Heart (tissue), 3 donors: ENCODE data around the gene CLN6.

GRCh38 chr15:68012894-68013289 lies 41.2 kb upstream of the PIAS1 start:
- RAMPAGE, long total RNA, 2 experiments: no peak in any of the 2 experiments

DNA sequence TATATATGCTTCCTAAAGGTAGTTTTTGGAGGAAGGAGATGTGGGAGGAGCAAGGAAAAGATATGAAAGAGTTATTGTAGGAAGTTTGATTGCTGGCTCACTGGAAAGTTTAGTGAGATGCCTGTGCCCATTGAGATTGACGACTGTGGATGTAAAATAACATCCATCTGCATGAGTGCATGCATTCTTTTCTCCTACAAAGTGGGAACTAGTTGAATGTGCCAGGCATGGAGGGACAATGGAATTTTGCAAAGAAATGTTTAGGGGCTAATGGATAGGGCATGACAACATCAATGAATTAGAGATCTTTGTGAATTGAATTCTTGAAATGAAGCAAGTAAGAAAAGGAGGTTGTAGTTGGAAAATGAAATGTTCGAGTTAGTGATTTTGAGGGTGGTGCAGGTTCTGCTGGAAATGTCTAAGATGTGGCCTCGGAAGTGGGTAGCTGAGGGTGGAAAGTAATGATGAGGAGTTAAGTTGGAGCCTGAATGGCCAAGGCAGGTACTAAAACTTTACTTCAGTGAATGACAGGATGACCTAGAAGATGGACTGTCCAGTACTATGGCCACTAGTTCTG lies 16.0 kb downstream of the PIAS1 start:
- RAMPAGE, long total RNA, 2 experiments: no peak in any of the 2 experiments

DNA sequence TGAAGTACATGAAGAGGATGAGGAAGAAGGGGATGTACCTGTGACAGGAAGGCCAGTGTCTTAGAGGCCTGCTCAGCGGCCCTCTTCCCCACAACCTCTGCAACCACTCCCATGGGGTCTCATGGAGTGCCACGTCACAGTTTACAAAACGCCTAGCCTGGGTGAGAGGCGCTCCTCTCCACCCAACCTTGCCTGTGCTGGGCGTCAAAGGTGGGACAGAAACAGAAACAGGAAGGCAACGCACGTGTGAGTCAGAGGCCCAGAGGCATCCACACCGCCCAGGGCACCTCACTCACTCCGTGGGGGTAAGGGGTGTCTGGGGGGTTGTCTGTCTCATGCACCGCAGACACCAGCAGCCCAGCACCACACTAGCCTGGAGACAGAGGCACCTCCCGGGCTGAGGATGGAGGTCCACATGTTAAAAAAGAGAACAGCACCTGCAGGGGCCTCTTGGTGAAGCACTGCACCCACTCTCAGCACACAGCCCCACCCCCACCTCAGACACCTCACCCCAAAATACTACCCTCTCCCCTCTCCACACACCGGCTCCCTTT lies 4.7 kb upstream of the CALML4 start:
- RAMPAGE, long total RNA, 2 experiments: no peak in any of the 2 experiments

GRCh38 chr15:68229045-68229938 lies at the start of gene CLN6:
CLN6 (minus strand) TSS chr15:68229728.
- RAMPAGE, long total RNA, 2 experiments: no peak in any of the 2 experiments

DNA sequence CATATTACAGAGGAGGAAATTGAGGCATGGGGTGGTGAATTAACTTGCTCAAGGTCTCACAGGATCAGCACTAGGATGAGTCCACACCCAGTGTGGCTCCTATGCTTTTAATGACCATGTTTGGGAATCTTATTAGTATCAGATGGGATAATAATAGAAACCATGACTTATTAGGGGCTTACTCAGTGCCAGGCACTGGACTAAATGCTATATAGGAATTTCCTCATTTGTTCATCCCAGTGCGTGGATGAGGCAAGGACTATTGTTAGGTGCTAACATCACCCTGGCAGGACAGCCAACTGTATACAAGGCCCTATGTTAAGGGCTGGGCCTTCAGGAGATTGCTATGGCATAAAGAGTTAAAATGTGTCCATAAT lies 4.8 kb upstream of the FEM1B start:
- RAMPAGE, long total RNA, 2 experiments: no peak in any of the 2 experiments

GRCh38 chr15:68278787-68279106 lies 1.2 kb downstream of the FEM1B start:
- RAMPAGE, long total RNA, 2 experiments: no peak in any of the 2 experiments

DNA sequence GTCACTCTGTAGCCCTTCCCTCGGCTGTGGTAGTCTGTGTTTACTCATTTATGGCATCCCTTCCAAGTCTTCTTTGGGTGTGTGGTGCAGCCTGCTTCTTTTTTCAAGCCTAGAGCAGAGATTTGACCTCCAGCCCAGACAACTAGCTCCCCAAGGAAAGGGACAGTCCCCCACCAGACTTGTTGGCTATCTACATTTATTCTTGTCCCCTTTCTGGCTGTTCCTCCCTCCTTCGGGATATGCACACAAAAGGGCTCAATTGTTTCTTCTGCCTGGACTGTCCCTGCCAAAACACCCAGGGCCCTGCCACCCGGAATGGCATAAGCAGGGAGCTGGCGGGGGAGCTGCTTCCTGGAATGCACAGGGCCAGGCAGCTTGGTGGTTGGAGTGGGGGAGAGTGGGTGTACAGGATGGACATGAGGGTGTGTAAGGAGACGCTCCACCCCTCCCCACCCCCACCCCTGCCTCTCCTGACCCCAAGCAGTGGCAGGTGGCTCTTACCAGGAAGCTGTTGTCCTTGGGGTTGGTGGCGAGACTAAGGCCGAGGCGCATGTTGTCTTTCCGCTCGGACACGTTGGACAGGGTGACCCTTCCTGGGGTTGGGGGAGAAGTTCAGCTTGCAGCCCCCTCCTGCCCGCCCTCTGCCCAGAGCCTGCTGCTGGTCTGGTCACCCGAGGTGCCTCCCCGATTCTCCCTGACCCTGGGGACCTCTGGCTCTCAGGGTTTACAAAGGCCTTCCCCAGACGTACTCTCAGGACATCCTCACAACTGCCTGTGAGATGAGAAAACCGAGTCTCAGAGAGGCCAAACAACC lies 67.5 kb downstream of the ITGA11 start:
- RAMPAGE, long total RNA, 2 experiments: no peak in any of the 2 experiments

DNA sequence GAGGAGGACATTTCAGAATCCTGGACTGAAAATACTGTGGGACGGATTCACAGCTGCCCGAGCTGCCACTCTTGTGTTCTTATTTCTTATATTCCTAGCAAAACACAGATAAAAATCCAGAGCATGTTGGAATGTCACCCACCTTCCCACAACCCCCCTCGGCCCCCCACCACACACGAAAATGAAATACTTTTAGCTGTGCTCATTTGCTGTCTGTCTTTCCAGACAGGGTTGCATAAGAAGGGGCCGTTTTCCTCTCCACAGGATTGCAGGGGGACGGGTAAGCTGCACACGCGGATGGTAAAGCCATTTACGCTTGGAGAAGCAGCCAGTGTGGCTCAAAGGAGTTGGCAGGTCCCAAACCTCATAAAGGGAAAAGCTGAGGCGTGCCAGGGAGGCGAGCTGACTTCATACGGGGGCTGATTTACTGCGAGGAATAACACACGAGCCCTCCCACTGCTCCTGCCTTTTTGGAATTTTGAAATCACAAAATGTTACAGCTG lies 47.4 kb upstream of the ITGA11 start:
- RAMPAGE, long total RNA, 2 experiments: no peak in any of the 2 experiments

DNA sequence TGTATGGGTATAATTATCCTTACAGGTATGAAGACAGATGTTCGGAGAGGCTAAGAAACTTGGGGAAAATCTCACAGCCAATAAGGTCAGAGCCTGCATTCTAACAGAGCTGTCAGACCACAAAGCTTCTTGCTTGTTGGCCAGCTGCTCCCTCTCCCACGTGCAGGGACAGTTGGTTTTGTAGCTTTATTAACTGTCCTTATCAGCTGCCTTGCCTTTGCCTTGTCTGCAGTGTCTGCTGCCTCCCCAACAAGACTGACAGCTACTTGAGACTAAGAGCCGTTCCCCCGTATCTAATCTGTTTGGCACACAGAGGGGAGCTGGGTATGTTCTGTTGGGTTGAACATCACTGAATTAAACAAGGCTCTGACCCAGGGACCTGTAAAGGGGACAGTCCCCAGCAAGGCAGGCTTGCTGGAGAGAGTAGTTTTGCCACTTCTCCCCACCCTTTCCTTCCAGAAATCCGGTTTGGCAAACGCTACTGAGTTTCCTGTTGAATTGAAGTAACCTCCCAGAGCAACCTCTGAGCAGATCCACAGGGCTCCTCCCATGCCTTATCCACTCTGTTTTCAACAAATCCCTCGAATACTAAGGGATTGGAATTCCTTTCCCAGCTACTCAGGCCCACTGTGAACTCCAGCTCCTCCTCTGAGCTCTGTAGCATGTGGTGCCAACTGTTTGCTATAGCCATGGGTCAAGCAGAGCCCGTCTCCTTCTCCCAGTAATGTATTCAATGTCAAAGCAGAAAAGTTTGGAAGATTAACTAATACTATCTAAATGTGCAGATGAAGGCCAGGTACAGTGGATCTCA lies 116.1 kb downstream of the ANP32A start:
- RAMPAGE, long total RNA, 2 experiments: no peak in any of the 2 experiments

GRCh38 chr15:68787543-68788088 lies 33.1 kb downstream of the ANP32A start:
- RAMPAGE, long total RNA, 2 experiments: no peak in any of the 2 experiments

DNA sequence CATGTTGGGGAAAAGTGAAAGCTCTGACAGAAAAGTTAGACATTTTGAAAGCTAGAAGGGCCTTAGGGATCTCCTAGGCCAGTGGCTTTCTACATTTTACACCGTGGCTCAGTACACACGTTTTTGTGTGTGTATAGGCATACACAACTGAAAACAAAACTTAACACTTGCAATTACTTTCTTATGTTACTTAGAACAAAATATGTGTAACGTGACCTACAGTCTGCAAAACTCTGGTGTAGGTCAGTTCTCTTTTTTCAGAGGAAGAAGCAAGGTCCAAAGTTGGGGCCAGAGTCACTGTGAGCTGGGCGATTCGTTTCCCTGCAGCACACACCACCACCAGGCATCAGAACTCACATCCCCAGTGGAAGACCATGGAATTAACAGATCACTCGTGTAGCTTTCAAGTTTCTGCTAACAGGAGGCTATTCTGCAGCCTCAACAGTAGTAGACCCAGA lies 25.9 kb downstream of the ANP32A start:
- RAMPAGE, long total RNA, 2 experiments: no peak in any of the 2 experiments

DNA sequence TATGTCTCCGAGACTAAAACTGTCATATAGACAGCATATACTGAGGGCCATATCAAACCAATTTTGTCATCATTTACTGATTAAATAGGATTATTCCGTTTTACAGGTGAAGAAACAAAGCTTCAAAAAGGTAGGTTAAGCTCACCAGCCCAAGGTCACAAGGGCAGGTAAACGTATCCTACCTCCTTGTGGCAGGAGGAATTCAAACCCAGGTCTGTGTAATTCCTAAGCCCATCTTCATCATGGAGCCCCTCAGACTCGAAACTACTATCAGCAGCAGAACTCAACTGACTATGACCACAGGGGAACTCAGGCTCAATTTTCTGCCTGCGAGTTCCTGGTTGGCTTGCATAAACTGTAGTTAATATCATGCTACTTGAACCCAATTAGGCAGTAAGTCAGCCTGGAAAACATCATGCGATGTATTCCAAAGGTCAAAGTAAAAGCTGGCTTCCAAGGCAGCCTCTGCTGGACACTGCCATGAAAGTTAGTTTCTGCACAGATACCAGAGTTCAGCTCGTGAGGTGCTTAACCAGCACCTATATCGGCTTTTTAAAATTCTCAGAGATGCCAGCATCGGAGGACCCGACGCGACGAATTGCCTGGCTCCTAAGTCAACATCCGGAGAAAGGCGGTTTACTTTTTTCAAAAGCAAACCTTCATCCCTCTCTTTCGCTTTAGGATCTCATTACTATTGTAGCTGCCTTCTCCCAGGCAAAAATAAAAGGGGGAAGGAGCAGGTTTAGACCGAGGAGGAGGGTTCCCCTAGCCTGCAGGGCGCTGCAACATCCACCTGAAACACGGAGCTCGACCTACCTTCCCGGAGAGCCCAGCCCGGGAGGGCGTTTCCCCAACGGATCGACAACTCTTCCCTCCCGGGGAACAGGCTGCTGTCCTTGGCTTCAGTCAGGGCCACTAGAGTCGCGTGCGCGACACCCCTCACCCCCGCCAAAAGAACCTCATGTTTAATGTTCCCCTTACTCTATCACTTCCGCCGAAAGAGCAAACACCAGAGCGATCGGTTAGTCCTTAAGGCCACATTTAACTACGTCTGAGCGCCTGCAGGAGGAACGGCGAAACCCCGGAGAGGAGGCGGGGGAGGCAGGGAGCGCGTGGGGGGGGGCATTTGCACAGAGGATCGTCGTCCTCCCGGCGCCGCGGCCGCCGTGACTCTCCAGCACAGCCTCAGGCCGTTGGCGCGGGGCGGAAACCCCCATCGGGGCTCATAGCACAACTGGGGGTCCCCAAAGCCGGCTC lies 3.7 kb downstream of the ANP32A start:
- RAMPAGE, long total RNA, 2 experiments: no peak in any of the 2 experiments

DNA sequence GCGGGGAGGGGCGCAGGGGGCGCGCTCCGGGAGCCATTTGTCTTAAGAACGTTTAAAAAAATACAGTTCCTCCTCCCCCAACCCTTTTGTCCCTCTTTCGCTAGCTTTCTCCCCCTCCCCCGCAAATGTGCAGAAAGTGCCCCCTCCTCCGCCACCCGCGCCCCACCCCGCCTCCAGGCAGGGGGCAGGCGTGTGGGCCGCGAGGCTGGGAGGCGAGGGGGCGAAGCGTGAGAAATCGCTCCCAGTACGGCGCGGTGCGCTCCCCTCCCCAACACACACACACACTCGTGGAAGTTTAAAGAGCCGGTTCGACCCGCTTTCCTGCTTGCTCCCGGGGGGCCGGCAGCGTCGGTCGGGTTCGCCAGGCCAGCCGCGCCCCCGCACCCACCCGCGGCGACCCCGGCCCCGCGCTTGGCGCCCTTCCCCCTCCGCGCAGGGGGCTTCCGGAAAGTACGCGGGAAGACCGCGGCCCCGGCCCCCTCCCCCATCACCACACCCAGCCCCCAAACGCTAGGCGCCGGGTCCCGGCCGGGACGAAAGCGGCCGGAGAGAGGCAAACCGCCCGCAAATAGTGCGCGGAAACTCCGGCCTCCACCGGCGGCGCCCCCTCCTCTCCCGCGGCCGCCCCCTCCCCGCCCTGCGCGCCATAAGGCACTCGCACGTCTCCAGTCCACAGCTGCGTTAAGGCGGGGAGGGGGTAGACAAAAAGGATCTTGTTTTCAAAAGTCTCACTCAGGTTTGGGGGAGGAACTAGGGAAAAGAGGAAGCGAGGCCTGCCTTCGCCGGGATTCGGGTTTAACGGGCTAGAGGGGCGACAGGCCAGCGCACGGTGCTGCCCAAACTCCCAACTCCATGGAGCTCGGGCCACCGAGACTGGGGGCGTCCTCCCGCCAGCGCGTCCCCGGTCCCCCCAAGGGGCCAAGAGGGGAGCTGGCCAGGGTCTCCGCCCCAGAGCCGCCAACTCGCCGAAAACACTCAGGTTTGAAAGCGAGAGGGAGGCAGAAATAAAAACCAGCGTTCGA lies 2.0 kb downstream of the ANP32A start:
- RAMPAGE, long total RNA, 2 experiments: no peak in any of the 2 experiments

GRCh38 chr15:69083936-69084647 lies 69.6 kb downstream of the NOX5 start:
- RAMPAGE, long total RNA, 2 experiments: no peak in any of the 2 experiments

DNA sequence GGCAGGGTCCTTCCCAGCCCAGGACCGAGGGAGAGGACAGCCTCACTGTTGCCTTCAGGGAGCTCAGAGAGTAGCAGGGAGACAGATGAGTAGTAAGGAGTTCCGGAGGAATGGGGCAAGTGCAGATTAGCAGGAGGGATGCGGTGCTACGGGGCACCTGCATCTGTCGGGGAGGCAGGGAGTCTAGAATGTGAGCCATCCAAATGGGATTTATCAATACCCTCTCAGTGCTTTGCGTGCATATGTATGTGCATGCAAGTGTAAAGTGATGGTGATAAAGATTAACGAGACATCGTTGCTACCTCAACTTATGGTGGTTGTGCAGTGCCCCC lies 35.5 kb downstream of the RPLP1 start:
- RAMPAGE, long total RNA, 2 experiments: no peak in any of the 2 experiments

DNA sequence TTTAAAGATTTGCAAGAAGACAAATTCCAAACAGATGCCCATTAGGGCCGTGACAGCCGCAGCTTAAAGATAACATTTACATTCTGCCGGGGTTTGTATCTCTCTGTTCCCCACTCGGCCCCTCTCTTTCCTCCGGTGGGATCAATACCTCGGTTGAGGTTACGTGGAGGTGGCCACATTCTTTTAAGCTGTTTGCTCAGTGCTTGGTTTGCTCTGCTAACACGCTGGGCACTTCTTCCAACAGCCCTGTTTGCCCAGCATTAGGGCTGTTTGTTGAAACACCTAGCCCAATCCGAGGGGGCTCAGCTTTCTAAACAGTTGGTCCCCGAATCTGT lies 108.6 kb downstream of the RPLP1 start:
- RAMPAGE, long total RNA, 2 experiments: no peak in any of the 2 experiments

DNA sequence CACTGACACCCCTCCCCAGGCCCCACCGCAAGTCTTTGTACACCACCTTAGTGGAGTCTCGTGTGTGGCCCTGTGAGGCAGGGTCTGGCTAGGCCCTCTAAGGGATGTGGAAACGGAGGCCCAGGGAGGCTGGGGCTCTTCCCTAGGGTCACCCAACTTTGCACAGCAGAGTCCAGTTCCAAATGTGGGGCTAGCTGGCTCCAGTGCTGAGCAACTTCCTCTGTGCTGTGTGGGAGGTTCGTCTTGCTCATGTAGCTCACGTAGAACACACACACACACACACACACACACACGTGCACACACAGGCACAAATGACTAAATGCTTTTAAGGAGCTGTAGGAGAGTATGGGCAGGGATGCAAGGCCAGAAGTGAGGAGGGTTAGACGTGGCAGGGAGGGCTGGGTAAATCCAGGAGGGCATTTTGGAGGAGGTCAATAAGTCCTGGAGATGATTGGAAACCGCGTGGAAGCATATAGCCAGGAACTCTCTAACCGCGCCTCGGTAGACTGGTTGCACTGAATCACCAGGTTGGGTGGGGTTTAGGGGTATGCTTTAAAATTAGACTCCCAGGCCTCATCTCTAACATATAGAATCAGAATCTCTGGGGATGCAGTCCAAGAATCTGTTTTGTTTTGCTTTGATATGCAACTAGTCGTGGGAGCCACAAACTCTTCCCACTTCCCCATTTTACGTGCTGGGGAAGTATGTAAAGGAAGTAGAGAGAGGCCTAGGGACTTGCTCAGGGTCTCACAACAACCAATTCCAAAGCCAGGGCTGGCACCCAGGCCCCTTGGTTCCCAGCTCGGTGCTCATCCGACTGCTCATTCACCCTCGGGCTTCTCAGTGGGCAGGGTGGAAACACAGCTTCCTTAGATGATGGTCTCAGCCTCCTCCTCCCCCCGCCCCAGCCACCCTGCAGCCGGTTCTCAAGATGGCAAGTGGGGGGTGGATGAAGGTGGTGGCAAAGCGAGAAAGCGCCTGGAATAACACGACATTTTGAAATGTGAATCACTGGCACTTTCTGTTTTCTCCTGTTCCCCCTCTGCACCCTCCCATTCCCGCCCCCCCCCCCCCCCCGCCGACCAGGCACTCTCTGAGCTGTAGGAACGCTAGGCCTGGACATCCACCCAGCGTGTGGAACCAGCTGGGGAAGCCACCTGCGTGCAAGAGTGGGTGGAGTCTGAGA lies 214.2 kb downstream of the RPLP1 start:
- RAMPAGE, long total RNA, 2 experiments: no peak in any of the 2 experiments

GRCh38 chr15:70069662-70070275 lies 27.9 kb downstream of the TLE3 start:
- RAMPAGE, long total RNA, 2 experiments: no peak in any of the 2 experiments

DNA sequence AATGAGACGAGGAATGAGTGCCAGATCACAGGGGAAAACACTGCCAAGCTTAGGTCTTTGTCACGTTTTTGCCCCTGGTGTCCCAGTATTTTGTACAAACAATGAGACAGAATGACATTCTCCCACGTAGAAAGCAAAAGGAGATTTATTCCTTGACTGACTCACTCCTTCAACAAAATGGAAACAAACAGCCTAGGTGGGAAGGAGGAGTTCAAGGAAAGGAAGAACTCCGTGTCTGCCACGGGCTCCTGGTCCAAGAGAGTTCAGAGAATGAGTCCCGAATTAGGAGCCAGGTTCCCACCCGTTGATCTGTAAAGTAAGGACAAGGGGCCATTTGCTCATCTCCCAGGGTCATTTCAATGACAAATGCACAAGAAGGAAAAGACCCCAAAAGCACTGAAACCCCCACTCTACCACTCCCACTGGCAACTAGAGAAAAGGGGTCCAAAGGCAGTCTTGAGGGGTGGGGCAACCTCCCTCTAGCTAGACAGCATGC lies 8.0 kb downstream of the TLE3 start:
- RAMPAGE, long total RNA, 2 experiments: no peak in any of the 2 experiments

- RAMPAGE, long total RNA, 2 experiments: no peak in any of the 2 experiments
These were observed 166.7 kb upstream of the TLE3 start for GRCh38 chr15:70264494-70264786.